ENCODE data around the gene PTPRN.

- PRO-cap, 2 experiments = no peak in any of the 2 experiments
- RAMPAGE, long total RNA, 5 experiments = no peak in any of the 5 experiments
These were observed 1.7 kb downstream of the PTPRN start for GRCh38 chr2:219307468-219307951.

GRCh38 chr2:219309228-219309860 is at the start of gene PTPRN:
Gene PTPRN, minus strand, starts transcription at chr2:219309401.
- PRO-cap, 2 experiments = no peak in any of the 2 experiments
- RAMPAGE, long total RNA, 5 experiments = no peak in any of the 5 experiments

DNA sequence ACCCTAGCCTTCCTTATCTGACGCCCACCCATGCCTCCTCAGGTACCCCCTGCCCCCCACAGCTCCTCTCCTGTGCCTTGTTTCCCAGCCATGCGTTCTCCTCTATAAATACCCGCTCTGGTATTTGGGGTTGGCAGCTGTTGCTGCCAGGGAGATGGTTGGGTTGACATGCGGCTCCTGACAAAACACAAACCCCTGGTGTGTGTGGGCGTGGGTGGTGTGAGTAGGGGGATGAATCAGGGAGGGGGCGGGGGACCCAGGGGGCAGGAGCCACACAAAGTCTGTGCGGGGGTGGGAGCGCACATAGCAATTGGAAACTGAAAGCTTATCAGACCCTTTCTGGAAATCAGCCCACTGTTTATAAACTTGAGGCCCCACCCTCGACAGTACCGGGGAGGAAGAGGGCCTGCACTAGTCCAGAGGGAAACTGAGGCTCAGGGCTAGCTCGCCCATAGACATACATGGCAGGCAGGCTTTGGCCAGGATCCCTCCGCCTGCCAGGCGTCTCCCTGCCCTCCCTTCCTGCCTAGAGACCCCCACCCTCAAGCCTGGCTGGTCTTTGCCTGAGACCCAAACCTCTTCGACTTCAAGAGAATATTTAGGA is 725 bp upstream of the DES start:
- PRO-cap, 2 experiments = no peak in any of the 2 experiments
- RAMPAGE, long total RNA, 5 experiments = no peak in any of the 5 experiments

DNA sequence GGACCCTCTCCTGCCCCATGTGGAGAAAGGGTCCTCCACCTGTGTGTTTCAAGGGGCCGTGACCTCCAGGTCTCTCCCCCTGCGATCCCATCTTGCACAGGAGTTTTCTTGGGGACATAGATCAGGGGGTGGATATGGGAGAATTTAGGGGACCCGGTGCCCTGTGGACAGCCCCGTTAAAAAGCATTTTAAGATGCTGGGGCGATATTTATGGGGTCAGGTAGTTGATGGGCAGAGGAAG is 889 bp downstream of the DES start:
- PRO-cap, 2 experiments = no peak in any of the 2 experiments
- RAMPAGE, long total RNA, 5 experiments = no peak in any of the 5 experiments

GRCh38 chr2:219423015-219423483 is 4.9 kb downstream of the DES start:
- PRO-cap, 2 experiments = no peak in any of the 2 experiments
- RAMPAGE, long total RNA, 5 experiments = no peak in any of the 5 experiments

DNA sequence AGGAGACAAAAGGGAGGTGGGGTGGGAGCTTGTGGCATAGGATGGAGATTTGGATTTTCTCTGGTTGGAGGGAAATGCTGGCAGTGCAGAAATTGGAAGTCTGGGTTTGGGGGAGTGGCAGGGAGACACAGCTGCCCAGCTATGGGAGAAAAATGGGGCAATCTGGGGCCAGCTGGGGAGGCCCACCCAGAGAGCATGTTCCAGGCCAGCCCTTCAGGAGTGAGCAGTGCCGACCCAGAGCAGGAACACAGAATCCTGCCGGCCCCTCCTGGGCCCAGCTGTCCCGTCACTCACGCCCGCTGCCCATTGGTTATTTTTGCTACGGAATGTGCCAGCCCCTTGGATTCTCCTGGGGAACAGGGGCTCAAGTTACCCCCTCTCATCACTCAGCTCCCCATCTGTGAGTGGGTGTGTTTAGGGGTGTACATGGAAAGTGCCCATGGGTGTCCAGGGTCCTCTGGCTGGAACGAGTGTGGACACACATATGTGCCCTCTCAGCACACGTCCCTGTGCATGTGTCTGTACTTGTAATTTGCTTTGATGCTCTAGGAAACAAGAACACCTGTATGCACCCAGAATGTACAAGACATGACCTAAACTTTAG is 4.9 kb downstream of the SPEG start:
- PRO-cap, 2 experiments = no peak in any of the 2 experiments
- RAMPAGE, long total RNA, 5 experiments = no peak in any of the 5 experiments

- PRO-cap, 2 experiments = no peak in any of the 2 experiments
- RAMPAGE, long total RNA, 5 experiments = no peak in any of the 5 experiments
These were observed 18.1 kb downstream of the SPEG start for GRCh38 chr2:219452534-219453385.

GRCh38 chr2:219453386-219454187 is 18.9 kb downstream of the SPEG start:
- PRO-cap, 2 experiments = no peak in any of the 2 experiments
- RAMPAGE, long total RNA, 5 experiments = no peak in any of the 5 experiments

- PRO-cap, 2 experiments = no peak in any of the 2 experiments
- RAMPAGE, long total RNA, 5 experiments = no peak in any of the 5 experiments
These were observed 25.5 kb upstream of the SPEGNB start for GRCh38 chr2:219470197-219471088.

DNA sequence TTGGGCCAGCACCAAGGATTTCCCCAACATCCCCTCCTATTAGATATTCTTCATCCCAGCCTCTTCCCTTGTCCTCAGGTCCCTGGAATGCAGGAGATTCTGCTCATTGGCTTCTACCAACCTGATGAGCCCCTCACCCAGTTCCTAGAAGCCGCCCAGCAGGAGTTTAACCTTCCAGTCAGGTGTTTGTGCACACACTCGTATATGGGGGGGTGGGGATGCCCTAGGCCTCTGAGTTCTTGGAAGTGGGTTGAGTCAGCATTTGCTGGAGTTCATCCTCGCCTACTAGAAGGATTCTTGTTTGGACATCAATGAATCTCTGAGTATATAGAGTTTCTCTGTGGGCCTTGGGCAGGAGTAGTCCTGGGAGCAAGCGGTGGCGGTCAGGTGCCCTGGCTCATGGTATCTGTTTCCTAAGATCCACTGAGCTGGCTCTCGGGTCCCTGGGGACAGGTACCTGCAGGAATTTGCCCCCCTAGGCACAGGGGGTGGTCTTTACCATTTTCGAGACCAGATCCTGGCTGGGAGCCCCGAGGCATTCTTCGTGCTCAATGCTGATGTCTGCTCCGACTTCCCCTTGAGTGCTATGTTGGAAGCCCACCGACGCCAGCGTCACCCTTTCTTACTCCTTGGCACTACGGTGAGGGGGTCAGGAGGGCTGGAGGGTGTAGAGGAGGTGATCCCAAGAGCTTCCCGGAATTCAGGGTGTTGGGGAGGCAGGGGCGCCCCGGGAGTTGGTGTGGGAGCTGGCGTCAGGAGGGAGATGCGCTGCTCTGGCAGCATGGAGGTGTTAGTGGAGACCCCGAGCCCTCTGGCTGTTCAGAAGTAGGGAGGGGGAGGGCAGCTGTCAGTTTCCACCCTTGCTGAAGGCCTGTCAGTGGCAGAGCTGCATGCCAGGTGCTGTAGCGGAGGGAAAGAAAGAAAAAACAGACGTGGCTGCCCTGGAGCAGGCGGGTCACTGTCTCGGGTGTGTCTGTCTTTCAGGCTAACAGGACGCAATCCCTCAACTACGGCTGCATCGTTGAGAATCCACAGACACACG is 3.0 kb downstream of the GMPPA start:
- PRO-cap, 2 experiments = no peak in any of the 2 experiments
- RAMPAGE, long total RNA, 5 experiments = no peak in any of the 5 experiments

- PRO-cap, 2 experiments = no peak in any of the 2 experiments
- RAMPAGE, long total RNA, 5 experiments = no peak in any of the 5 experiments
These were observed 7.6 kb downstream of the TMEM198 start for GRCh38 chr2:219551298-219551865.

DNA sequence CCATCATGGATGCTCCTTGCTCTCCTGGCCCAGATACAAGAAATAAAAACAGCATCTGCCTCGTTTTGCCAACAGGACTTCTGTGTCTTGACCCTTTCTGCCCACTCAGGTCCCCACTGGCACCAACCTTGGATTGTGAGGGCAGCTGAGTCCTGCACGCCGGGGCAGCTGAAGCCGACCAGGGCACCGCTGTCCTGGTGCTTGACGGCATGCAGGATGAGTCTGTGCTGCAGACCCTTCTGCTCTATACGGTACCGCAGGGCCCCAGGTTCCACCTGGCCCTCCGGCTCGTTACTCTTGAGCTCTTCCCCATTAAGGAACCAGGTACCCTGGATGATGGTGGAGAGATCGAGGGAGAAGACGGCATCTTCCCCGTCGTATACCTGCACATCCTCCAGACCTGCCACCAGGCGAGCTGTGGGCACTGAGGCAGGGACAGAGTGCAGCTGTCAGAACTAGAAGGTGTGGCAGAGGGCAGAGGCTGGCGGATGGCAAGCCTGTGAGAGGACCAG is 4.6 kb downstream of the OBSL1 start:
- PRO-cap, 2 experiments = no peak in any of the 2 experiments
- RAMPAGE, long total RNA, 5 experiments = no peak in any of the 5 experiments

GRCh38 chr2:219567282-219567892 is 4.0 kb downstream of the OBSL1 start:
- PRO-cap, 2 experiments = no peak in any of the 2 experiments
- RAMPAGE, long total RNA, 5 experiments = no peak in any of the 5 experiments

DNA sequence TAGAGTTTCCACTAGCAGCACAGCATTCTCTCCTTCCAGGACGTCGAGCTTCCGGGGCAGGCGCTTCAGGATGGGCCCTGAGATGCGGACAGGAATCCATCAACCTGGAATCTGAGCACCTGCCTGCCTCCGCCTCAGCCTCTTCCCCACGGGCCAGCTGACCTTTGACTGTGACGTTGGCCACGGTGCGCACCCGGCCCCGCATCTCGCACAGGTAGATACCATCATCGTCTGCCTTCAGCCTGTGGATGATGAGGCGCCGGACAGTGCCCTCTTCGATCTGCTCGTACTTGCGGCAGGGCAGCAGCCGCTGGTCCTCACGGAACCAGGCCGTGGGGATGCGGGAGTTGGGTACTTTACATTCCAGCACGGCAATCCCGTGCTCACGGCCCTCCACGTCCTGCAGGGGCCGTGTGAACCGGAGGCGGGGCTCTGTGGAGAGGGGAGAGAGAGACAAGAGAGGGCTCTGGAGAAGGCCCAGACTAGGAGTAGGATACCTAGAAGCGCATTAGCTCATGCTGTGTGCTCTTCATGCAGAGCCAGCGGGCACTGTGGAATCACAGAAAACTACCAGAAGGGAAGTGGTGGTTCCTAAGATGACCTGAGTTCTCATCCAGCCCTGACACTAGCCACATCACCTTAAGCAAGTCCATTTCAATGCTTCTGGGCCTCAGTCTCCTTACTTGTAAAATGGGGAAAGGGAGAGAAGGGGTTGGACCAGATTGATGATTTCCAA is 3.3 kb downstream of the OBSL1 start:
- PRO-cap, 2 experiments = no peak in any of the 2 experiments
- RAMPAGE, long total RNA, 5 experiments = no peak in any of the 5 experiments

- PRO-cap, 2 experiments = no peak in any of the 2 experiments
- RAMPAGE, long total RNA, 5 experiments = no peak in any of the 5 experiments
These were observed 11.0 kb upstream of the SLC4A3 start for GRCh38 chr2:219616323-219616930.

GRCh38 chr2:219626878-219627367 is 507 bp upstream of the SLC4A3 start:
- PRO-cap, 2 experiments = no peak in any of the 2 experiments
- RAMPAGE, long total RNA, 5 experiments = no peak in any of the 5 experiments

DNA sequence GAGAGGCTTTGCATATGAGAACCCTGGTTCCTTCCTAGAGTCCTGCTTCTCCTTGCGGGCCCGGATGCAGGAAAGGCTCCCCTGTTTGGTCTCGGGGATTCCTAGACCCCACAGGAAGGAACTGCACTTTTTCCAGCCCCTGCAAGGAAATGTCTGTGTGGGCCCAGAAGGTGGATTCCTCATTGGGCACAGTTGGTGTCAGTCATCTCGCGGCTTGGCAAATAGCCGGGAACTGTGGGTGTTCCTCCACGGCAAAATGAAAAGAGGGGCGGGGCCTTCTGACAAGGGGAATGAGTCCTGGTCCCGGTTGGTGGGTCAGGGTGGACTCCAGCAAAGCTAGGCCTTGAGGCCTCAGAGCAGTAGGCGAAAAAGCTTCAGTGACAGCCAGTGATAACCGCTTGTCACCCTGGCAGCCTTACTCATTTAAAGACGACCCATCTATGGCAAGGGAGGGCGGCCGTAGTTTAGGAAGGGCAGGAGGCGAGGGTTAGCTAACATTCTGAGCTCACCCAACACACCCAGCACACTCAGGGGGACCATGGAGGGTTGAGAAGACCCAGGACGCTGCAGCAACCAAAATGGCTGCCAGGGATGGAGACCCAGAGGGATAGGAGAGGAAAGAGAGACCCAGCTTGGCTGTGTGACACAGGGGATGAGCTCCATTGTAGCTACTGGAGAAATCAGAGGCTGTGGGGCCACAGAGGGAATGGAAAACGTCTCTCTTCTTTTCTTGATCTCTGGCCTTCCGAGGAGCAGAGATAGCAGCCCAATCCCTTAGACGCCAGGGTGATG is 16.5 kb downstream of the SLC4A3 start:
- PRO-cap, 2 experiments = no peak in any of the 2 experiments
- RAMPAGE, long total RNA, 5 experiments = no peak in any of the 5 experiments

- PRO-cap, 2 experiments = no peak in any of the 2 experiments
- RAMPAGE, long total RNA, 5 experiments = no peak in any of the 5 experiments
These were observed 85.7 kb downstream of the SLC4A3 start for GRCh38 chr2:219713052-219713578.

DNA sequence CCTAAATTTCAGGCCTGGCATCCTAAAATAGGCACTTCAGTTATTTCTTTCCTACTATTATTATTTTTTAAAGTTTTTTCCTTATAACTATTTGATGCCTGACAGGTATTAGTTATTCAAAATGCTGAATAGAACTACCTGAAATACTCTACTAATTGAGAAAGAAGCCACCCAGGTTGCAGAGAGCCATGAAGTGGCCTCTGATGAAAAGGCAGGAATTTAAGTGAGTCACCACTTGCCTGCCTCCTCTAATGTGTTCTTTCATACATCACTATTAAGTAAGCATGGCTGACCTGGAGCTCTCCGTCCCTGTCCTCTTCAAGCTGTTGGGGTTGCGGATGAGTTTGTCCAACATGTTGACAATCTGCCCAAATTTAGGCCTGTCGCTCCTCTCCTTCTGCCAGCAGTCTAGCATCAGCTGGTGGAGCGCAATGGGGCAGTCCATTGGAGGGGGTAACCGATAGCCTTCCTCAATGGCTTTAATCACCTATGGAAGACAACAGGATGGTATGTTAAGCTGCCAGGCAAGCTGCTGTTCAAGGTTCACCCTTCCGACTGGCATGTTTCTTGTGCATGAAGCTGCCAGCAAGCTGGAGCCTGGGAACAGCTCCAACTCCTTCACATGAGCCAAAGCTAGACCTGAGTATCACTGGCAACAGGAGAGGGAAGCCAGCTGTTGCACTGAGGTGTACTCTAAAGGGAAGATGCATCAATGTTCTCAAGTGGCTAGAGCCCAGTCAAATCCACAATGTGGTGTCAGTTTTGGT is 142.3 kb downstream of the EPHA4 start:
- PRO-cap, 2 experiments = peak in 1 of 2 experiments; most common plus-strand start position 274 of the sequence (in 1); most common minus-strand start position 153 of the sequence (in 1)
- RAMPAGE, long total RNA, 5 experiments = no peak in any of the 5 experiments

DNA sequence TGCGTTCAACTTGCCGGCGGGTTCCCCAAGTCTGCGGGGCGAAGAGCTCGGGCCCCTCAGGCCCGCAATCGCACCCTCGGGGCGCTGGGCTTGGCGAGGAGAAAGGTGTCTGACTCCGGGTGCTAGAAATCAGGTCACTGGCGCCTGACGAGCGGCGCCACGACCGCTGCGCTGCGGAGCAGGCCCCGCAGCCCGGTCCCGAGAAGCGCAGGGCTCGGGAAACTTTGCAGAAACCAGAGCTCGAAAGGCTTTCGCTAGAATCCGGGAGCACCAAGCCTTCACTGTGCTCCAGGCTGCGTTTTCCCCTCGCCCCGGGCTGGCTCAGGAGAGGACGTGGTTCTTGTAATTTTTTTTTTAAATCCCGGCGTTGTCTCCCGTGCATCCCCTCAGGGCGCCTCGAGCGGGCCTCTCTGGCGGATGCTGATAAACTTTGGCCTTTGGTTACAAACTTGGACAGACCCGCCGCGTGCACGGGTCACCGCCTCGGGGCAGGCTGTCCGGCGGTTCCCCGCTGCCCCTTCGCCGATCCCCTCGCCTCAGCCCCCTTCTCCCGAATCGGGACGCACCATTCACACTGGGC is 531 bp downstream of the EPHA4 start:
- PRO-cap, 2 experiments = no peak in any of the 2 experiments
- RAMPAGE, long total RNA, 5 experiments = no peak in any of the 5 experiments